OCI-LY7 (cell line): ENCODE measurements around the genes CCR9 and CCR1.

GRCh38 chr3:45676717-45677625 is 12.2 kb upstream of the SACM1L start:
- PRO-cap: no peak
- RAMPAGE, long total RNA: no peak

DNA sequence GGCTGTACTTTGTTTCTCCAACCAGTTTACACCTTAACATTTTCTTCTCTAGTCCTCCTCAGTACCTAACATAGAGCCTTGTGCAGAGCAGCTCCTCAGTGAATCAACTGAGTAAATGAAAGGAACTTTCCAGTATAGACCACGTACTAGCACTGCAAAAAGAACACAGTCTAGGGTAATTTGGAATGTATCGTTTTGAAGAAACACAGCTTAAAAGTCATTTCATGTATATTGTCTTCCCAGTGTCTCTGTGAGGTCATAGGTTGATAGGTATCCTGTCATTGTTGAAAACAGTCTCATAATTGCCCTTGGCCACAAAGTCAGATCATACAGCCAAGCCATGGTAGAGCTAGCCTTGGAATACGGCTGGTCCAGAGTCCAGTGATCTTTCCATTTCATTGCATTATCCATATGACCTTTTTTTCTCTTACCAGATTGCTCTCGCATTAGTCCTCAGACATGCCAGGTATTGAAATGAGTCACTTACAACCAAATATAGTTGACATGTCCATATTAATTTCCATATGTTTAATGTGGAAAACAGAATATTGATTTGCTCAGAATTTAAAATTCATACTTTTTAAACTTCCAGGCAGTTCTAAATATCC is 4.2 kb downstream of the SACM1L start:
- PRO-cap: no peak
- RAMPAGE, long total RNA: no peak

GRCh38 chr3:45869949-45870455 is 16.3 kb upstream of the CCR9 start:
- PRO-cap: no peak
- RAMPAGE, long total RNA: no peak

- PRO-cap: no peak
- RAMPAGE, long total RNA: no peak
Measured at GRCh38 chr3:45886001-45886798, at the start of gene CCR9. TSS of gene CCR9 (plus strand) at chr3:45886543.

GRCh38 chr3:45911749-45912360 is 25.5 kb downstream of the CCR9 start:
- PRO-cap: no peak
- RAMPAGE, long total RNA: no peak

DNA sequence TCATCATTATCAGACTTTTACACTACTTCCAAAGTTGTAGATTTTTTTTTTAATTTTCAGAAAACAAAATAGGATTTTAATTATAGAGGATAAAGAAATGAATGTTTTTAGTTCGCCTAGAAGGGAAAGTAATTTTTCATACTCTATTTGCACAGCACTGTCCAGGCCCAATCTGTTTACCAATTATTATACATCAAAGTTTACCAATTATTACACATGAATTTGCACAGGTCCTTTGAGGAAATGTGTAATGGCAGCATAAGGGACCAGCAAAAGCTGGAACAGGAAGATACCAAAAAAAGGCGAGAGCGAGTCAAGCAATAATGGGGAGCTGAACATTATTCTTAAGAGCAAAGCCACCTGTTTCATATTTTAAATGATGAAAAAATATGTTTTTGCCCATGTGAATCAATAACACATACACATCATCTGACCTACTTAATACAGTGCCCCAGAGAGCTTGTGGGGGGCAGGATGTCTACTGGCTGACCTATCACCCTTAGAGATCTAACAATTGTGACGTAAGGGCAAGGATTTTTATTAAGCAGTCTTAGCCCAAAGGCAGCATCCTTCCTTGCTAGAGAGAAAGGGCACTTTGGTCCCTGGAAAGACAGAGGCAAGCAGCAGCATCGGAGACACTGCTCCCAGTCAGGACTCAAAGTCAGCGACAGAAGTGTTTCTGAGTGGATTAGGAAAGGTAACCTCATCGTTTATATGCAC is 1.4 kb downstream of the CXCR6 start:
- PRO-cap: no peak
- RAMPAGE, long total RNA: no peak

DNA sequence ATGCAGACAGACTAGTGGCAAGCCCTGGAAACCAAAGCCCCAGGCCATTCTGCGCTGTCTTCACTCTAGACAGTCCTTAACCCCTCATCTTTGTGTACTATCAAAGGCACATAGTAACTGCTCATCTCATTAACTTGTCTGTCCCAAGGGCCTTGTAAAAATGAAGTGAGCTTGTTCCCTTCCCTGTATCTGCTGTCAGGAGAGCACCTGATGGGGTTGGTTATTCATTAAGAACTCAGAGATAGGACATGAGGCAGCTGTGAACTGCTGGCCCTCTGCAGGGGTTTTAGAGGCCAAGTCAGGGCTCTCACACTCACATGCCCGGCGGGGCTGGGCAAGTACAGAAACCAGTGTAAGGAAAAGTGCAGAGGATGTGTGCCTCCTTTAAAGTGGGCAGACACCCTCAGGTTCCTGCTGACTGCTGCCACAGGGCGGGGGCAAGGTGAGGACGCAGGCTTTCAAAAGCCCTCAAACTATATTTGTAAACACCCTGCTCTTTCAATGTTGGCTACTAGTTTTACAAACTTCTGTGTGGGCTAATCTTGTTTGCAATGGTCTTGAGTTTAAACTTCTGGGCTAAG is 22.3 kb downstream of the CXCR6 start:
- PRO-cap: no peak
- RAMPAGE, long total RNA: no peak

DNA sequence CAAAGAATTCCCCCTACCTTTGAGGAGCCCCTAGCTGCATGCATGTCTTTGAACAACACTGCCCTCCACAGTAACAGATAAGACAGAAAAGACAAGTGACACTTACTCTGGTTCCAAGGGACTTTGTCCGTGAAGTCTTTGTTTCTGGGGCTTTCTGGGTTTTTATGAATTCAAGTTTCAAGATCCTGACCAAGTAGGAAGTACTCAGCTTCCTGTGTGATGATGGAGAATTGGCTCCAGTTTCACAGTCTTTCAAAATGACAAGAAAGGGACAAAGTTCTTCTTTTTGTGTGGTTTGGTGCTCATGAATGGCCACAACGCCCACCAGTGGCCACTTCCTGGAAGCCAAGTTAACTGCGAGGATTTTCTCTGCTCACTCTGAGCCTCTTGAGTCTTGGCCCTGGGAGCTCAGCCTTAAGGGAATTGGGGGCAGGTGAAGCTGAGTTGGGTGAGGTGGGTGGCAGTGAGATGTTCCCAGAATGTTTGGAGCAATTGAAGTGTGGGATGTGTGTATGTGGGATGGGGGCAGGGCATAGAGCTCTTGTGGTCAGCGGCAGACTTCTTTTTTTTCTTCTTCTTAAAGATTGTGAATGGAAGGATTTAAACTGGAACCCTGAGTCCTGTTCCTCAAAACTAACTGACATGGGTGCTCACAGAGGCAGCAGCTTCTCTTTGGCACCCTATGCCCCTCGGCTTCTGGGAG is at the start of gene CCR1:
Gene CCR1, minus strand, starts transcription at position 138 of the 703 bp plus-strand sequence.
- PRO-cap: no peak
- RAMPAGE, long total RNA: no peak

DNA sequence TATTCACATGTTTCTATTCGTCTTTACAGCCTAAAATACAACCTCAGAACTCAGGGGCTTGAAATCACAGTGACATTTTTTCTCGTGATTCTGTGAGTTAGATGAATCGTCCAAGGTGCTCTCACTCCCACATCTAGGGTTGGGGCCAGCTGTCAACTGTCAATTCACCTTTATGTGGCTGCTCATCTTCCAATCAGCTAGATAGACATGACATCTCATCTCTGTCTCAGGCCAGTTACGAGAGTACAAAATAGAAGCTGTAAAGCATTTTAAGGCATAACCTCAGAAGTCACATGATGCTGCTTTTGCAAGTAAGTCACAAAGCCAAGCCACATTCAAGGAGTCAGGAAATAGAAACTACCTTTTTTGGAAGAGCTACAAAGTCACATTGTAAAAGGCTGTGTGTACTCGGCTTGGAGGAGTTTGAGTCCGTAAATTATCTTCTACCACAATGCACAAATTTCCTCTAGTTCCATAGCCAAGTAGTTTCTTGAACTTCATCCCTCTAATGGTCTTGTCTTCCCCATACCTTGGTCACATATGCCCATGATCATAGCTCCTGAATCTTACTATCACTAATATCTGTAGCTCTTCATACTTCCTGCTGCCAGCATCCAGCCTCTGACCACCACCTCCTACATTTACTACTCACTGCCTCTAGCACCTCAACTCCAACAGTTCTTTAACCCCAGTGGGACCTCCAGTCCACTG is 5.2 kb upstream of the CCR1 start:
- PRO-cap: no peak
- RAMPAGE, long total RNA: no peak

- PRO-cap: no peak
- RAMPAGE, long total RNA: no peak
Measured at GRCh38 chr3:46222510-46222963, 14.4 kb upstream of the CCR1 start.

DNA sequence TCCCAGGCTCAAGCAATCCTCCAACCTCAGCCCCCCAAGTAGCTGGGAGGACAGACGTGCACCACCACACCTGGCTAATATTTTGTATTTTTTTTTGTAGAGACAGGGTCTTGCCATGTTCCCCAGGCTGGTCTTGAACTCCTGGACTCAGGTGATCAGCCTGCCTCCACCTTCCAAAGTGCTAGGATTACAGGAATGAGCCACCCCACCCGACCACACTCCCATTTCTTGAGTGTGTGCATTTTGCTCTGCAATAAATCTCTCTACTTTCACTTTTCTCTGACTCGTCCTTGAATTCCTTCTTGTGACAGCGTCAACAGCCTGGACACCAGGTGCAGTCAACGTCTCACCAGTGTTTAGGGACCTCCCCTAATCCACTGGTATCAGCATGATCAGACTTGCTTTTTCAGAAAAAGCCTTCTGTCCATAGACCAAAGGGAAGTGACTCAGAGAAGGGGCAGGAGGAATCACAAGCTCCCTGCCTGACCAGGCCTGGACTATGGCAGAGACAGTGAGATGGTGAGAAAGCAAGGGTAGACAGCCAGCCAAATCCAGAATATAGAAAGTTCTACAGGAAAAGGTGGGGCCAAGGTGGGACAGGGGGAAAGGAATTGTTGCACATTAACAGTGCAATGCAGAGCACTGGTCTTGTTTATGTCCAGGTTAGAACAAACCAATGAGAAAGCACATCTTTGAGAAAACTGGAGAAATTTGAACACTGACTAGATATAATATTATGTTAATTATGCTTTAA is 15.4 kb downstream of the CCR5 start:
- PRO-cap: no peak
- RAMPAGE, long total RNA: no peak

GRCh38 chr3:46396042-46396478 is 11.0 kb upstream of the CCRL2 start:
- PRO-cap: no peak
- RAMPAGE, long total RNA: no peak

GRCh38 chr3:46490713-46491667 is 6.8 kb upstream of the RTP3 start:
- PRO-cap: no peak
- RAMPAGE, long total RNA: no peak

DNA sequence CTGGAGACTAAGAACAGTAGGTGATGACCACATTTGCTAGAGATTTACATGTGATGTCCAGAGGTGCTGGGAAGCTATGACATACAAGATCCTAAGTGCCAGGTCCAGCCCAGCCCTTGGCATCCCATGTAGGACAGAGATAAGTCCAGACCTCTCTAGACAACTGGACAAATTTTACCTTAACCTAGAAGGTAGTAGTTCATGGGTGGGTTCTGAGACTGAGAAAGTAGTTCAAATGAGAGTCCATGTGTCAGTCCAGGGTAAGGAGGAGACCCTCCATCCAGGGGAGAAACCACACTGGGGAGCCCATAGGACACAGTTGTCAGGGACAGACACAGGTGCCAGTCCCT is 6.2 kb downstream of the LRRC2 start:
- PRO-cap: no peak
- RAMPAGE, long total RNA: no peak

DNA sequence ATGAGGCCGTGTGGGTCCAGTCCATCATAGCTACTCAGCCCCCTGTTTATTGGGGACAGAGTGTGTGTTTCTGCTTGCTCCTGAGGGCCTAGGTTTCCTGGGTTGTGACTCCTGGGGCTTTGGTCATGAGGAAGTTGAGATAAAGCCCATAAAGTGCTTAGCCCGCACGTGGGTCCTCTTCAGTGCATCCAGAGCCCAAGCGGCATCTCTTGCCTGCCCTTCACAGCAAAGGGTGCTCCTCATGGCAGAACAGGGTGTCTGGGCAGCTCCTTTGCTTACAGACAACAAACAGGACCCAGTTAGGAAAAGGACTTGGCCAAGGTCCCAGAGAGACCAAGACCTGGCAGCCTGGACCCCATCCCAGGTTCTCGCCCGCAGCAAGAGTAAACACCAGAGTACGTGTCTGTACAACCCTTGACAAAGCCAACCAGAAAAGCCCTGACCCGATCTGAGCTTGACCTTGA is 27.1 kb downstream of the ALS2CL start:
- PRO-cap: no peak
- RAMPAGE, long total RNA: no peak

DNA sequence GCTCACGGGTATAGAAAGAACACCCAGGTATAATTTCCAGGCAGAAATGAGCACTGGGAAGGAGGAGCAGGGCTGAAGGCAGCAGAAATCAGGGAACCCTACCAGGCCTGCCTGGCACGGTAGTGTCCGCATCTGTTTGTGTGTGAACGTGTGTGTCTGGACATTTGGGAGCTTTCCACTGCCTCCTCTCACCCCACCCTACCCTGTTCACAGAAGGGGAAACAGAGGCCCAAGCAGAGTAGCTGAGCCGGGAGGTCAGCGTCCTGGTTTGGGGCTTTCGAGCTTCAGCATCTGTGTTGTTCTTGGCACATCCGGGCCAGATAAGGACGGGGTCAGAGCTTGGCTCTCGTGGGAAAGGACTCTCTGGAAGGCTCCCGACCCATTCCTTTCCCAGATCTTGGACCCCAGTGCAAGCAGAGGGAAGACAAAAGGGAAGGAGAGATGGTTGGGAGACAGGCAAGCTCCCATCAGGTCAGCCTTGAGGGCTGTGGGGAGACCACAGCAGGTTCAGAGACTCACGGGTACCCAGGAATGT is 6.3 kb upstream of the PTH1R start:
- PRO-cap: no peak
- RAMPAGE, long total RNA: no peak

DNA sequence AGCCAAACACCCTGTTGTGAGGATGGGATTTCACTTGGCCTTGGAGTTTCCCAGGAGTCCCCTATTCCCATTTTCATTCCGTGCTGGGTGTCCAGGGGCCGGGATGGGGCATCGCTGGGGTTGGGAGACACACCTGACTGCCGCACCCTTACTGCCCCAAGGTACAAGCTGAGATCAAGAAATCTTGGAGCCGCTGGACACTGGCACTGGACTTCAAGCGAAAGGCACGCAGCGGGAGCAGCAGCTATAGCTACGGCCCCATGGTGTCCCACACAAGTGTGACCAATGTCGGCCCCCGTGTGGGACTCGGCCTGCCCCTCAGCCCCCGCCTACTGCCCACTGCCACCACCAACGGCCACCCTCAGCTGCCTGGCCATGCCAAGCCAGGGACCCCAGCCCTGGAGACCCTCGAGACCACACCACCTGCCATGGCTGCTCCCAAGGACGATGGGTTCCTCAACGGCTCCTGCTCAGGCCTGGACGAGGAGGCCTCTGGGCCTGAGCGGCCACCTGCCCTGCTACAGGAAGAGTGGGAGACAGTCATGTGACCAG is 25.7 kb downstream of the PTH1R start:
- PRO-cap: no peak
- RAMPAGE, long total RNA: no peak

- PRO-cap: bidirectional peak, plus-strand start at chr3:46933059, minus-strand start at chr3:46933025
- RAMPAGE, long total RNA: no peak
Measured at GRCh38 chr3:46932398-46933323, 43.9 kb downstream of the CCDC12 start.

- PRO-cap: no peak
- RAMPAGE, long total RNA: no peak
Measured at GRCh38 chr3:46941871-46942800, 34.4 kb downstream of the CCDC12 start.

DNA sequence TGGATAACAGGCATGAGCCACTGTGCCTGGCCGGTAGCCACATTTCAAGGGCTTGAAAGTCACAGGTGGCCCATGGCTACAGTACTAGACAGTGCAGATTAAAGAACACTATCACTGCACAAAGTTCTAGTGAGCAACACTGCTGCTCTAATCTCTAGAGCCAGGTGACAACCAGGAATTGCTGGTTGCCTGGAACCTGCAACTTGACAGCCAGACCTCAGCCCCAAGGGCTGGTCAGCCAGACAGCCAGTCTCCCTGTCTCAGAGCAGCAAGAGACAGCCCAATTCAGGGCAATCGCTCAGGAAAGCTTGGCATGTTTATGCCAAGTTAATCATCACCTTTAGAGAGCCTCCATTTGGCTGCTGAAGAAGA is 6.2 kb downstream of the CCDC12 start:
- PRO-cap: no peak
- RAMPAGE, long total RNA: no peak